Urinary bladder (tissue), 3 donors: ENCODE measurements around a stretch of chr22.

GRCh38 chr22:12602671-12602959 is 2925.4 kb upstream of the OR11H1 start:
- PRO-cap: no peak
- RAMPAGE, long total RNA: no peak

- PRO-cap: no peak
- RAMPAGE, long total RNA: no peak
Observed at GRCh38 chr22:17111150-17111978, 9.8 kb downstream of the TMEM121B start.

DNA sequence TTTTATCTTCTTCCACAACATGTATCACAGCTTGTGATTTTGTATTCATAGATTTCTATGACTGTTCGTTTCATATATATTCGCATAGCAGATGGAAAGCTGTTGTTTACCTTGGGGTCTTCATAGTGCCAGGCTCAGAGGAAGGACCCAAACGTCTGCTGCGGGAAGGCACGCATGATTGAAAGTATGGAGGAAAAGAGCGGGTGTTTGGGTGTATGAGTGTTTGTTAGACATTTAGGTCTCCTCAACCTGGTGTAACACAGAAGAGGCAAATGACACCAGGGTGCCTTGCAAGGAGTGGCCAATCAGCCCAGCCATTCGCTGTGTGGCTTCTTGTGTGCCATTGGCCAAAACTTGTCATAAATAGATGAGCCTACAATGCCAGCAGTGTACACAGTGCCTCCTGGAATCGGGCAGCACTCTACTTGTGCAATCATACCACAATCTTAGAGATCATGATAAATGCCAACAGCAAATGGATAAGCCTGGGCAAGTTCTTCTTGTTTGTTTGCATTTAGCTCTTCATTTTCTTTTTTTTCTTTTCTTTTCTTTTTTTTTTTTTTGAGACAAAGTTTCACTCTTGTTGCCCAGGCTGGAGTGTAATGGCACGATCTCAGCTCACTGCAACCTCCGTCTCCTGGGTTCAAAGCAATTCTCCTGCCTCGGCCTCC is 11.0 kb upstream of the ADA2 start:
- PRO-cap: no peak
- RAMPAGE, long total RNA: no peak

GRCh38 chr22:17472234-17472568 is 91.1 kb upstream of the SLC25A18 start:
- PRO-cap: no peak
- RAMPAGE, long total RNA: no peak

GRCh38 chr22:17578135-17578826 is 15.0 kb downstream of the SLC25A18 start:
- PRO-cap: no peak
- RAMPAGE, long total RNA: no peak

DNA sequence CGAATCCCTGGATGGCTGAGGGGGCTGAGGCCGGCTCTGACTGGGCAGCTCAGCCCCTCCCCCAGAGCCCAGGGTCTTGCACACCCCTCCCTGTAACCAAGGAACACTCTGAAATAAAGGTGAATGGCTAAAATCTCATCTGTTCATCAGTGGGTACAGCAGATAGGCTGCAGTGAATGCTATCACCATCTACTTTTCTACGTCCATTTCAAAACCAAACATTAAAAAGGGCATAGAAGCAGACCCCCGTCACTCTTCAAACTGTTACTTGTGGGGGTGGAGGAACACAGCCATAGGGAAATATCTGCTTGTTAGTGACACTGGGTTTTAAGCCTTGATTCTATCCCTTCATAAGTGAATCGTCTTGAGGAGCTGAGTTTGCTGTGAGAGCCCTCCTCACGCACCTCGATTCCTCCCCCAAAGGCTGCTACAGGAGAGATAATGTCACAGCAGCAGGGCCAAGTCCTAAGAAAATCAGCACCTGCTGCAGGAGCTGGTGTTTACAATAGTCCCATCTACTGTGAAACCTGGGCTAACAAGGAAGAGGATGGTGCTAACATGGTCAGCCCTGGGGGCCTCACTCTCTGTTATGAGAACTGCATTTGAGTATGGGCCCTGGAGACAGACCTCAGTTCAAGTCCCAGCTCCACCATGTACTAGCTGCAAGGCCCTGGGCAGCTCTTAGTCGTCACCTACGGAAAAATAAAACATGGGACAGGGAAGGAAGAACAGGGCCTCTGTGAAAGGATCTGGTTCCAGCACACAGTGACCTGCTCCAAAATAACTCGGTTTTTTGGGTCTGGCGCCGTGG is 27.7 kb downstream of the SLC25A18 start:
- PRO-cap: no peak
- RAMPAGE, long total RNA: no peak

GRCh38 chr22:17809043-17809405 is 34.8 kb upstream of the BID start:
- PRO-cap: no peak
- RAMPAGE, long total RNA: no peak

GRCh38 chr22:17831179-17832238 is 57.2 kb upstream of the BID start:
- PRO-cap: bidirectional peak, plus-strand start at chr22:17831813, minus-strand start at chr22:17831715
- RAMPAGE, long total RNA: no peak

DNA sequence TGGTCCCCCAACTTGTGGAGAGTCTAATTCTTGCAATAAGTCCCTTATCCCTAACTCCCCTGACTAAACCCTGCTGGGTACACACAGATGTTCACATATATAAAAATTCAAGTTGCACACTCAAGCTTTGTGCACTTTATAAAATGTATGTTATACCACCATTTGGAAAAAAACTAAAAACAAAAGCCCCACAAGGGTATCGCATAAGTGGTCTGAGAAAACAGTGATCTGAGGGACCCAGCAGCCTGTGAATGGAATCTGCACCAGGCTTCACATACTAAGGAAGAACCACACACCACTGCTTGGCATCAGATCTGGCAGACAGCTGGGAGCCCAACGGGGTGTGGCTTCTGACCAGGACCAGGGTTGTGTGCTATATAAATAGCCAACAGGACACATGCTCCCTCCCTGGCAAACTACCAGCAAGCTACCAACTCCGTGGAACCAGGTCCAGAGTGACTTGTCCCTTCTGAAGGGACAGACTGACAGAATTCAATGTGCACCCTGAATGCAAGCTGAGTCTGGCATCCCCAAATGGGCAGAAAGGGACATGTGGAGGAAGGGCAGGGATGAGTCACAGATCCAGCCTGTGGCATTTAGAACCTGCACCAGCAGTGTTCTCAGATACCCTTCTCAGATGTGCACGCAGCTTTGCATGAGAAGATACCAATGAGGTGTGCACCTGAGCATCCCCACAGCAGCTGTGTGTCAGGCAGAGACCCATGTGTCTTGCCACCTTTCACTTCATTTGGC is 93.1 kb downstream of the MICAL3 start:
- PRO-cap: no peak
- RAMPAGE, long total RNA: no peak

GRCh38 chr22:18119608-18120188 is 9.1 kb downstream of the TUBA8 start:
- PRO-cap: no peak
- RAMPAGE, long total RNA: no peak

- PRO-cap: no peak
- RAMPAGE, long total RNA: no peak
Observed at GRCh38 chr22:18952954-18953443, 16.9 kb upstream of the PRODH start.

- PRO-cap: no peak
- RAMPAGE, long total RNA: no peak
Observed at GRCh38 chr22:18967463-18968192, 31.5 kb upstream of the PRODH start.

DNA sequence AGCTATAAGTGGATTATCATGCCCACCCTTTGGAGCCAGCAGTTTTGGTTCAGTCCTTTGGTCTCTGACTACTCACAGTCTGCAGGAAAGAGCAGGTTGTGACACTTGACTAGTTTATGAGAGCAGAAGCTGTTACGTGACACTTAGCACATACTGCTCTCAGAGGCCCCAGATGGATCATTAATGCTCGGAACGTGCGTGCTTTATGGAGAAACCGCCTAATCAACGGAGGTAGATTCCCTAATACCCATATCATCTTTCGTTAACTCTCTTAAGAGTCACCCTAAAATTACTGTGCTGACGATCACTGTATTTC is 66.3 kb upstream of the PRODH start:
- PRO-cap: no peak
- RAMPAGE, long total RNA: no peak

- PRO-cap: no peak
- RAMPAGE, long total RNA: no peak
Observed at GRCh38 chr22:19104237-19104876, 17.9 kb downstream of the DGCR2 start.

- PRO-cap: no peak
- RAMPAGE, long total RNA: no peak
Observed at GRCh38 chr22:19109311-19109895, 12.8 kb downstream of the DGCR2 start.

- PRO-cap: no peak
- RAMPAGE, long total RNA: no peak
Observed at GRCh38 chr22:19174178-19175262, 4.0 kb downstream of the SLC25A1 start.

DNA sequence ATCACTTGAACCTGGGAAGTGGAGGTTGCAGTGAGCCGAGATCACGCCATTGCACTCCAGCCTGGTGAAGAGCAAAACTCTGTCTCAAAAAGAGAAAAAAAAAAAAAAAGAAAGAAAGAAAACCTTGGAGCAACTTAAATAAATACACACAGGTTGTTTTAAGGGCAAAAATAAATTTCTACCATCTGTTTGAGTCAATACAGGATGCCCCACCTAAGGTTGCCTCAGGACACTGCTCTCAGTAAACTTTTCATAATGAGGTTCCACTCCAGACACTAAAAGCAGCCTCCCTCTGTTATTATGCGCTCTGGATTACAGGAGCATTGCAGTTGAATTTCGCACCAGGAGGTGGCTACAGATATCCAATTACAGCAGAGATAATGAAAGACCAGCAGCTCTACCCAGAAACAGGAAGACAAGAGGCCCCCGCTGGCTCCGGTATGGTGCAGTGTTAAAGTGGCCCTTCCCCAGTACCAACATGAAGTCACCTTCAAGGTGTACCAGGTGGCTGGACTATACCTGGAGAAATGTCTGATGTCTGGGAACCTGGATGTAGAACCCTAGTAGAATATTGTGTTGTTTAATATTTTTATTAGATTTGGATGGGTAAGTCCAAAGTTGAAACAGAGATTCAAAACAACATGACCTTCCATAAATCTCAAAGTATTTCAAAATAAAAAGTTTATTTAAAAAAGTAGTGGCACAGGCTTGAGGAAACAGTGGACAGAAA is 39.4 kb upstream of the SLC25A1 start:
- PRO-cap: no peak
- RAMPAGE, long total RNA: no peak

DNA sequence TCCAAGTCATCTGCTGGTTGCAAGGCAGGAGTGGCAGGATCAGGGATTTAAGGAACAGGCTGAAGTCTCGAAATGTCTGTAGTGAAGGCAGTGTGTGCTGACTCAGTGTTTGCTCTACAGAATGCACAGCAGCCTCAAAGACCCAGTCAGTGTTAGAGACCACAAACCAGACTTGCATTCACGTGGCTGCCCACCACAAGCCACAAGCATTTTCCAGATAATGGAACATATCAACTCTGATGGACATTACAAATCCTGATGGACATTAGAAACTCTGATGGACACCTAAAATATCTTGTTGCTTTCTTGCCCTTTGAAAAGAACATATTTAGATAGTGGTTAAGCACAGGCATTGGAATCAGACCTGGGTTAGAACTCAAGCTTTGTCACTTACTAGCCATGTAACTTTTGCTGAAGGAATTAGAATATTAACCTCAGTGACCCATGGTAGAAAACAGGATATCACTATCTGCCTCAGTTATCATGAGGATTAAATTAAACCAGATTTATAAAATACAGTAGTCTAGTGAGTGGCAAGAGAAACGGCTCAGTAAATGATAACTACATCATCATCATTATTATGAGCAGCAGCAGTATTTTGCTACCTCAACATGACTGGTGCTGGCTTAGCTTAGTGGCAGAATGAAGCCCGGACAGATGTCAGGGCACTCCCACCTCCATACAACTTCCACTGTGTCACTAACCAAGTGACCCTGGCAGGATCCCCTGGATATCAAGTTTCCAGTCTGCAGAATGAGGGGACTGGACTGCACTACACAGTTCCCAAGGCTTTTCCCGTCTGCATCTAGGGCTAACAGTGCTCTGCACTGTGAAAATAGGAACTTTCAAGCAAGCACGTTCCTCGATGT is 1.4 kb downstream of the CLTCL1 start:
- PRO-cap: no peak
- RAMPAGE, long total RNA: no peak

GRCh38 chr22:19397011-19397702 is 34.4 kb downstream of the HIRA start:
- PRO-cap: no peak
- RAMPAGE, long total RNA: no peak

- PRO-cap: no peak
- RAMPAGE, long total RNA: no peak
Observed at GRCh38 chr22:19424002-19424546, 7.5 kb downstream of the HIRA start.